Foreskin fibroblast (primary cell): ENCODE measurements around a stretch of chr2.

- RRBS = no CpG with 5 or more reads among the region's 17 CpGs
These were observed 944 bp downstream of the EDAR start for GRCh38 chr2:108987962-108988590.

GRCh38 chr2:109031229-109032279 is 42.5 kb upstream of the EDAR start:
- RRBS = 4% methylated on average over 21 of the region's 59 CpGs

DNA sequence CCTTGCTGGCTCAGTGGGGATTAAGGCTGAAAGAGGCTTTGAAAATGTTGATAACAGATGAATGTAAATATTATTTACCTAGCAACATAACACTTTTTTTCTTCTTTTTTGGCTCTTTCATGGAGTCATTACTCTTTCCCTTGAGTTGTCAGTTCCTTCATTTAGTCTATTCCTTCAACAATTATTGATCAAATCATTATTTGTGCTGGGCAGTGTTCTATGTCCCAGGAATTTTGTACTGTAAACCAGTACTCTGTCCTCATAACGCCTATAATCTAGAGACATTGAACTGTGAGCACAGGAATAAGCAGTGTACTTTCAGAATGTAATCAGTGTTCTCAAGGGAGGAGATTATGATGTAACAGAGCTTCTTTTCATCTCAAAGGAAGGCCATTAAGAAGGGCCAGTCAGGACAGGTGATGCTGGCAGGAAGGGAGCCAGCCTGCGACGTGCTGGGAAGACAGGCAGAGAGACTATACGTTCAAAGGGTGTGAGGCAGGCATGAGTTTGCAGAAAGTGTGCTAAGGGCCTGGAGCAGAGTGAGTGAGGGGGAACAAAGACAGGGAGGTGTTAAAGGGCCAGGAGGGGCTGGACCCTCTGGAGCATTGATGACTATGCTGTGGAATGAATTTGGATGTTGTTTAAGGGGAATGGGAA is 59.2 kb upstream of the SH3RF3 start:
- RRBS = no CpG with 5 or more reads among the region's 4 CpGs

- RRBS = 1% methylated on average over 16 of the region's 62 CpGs
These were observed 952 bp upstream of the SH3RF3 start for GRCh38 chr2:109127921-109128584.

GRCh38 chr2:109143435-109144355 is 14.7 kb downstream of the SH3RF3 start:
- RRBS = no CpG with 5 or more reads among the region's 13 CpGs

GRCh38 chr2:109173153-109173716 is 44.2 kb downstream of the SH3RF3 start:
- RRBS = no CpG with 5 or more reads among the region's 13 CpGs

GRCh38 chr2:109185727-109186148 is 56.7 kb downstream of the SH3RF3 start:
- RRBS = no CpG with 5 or more reads among the region's 6 CpGs

- RRBS = no CpG with 5 or more reads among the region's 17 CpGs
These were observed 84.8 kb downstream of the SH3RF3 start for GRCh38 chr2:109213506-109214603.

DNA sequence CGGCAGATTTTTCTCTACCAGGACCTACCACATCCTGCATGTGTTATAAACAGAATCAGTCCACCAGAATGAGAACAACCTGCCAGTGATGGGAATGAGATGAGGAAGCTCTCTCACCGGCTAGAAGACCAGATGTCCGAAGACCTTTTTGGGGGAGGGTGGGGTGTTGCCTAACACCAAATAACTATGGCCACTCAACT is 88.5 kb downstream of the SH3RF3 start:
- RRBS = 13% methylated on average over 2 of the region's 3 CpGs

GRCh38 chr2:109264630-109265372 is 135.8 kb downstream of the SH3RF3 start:
- RRBS = no CpG with 5 or more reads among the region's 12 CpGs

- RRBS = 95% methylated on average over 2 of the region's 7 CpGs
These were observed 223.9 kb downstream of the SH3RF3 start for GRCh38 chr2:109352929-109353380.

GRCh38 chr2:109513936-109514718 is 99.6 kb downstream of the SEPTIN10 start:
- RRBS = no CpG with 5 or more reads among the region's 20 CpGs

GRCh38 chr2:109609471-109609762 is 4.3 kb downstream of the SEPTIN10 start:
- RRBS = no CpG with 5 or more reads among the region's 5 CpGs

- RRBS = no CpG with 5 or more reads among the region's 4 CpGs
These were observed 13.7 kb downstream of the MALL start for GRCh38 chr2:110101835-110102486.

DNA sequence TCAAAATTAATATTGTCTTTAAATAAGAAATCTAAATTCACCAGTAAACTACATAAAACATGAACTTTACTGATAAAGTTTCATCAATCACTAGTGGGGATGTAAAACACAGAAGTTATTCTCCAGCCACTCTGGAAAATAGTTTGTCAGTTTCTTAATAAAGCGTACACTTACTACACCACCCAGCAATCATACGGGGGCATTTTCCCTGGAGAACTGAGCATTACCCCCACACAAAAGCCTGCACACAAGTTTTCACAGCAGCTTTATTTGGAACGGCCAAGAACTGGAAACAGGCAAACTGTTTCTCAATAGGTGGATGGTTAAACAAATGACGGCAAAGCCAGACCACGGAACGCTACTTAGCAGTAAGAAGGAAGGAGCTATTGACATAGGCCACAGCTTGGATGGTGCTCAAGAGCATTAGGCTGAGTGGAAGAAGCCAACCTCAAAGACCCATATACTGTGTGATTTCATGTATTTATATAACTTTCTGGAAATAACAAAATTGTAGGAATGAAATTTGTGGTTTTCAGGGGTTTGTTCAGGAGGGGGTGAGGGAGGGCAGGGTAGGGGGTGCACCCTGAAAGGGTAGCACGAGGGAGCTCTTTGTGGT is 9.0 kb downstream of the MALL start:
- RRBS = no CpG with 5 or more reads among the region's 7 CpGs

DNA sequence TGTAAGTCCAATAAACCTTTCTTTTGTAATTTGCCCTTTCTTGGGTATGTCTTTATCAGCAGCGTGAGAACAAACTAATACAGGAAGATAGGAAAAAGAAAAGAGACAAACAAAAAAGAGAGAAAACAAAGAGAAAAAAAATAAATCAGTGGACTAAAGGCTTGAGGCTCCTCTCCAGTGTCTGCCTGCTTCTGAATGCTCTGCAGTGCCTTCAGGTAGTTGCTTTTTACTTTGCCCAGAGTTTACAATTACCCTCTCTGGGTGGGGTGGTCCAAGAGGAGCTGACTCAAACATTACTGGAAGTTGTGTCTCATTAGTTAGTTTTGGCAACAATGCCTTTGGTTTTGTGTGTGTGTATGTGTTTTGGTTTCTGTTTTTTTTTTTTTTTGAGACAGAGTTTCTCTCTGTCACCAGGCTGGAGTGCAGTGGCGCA is 40.8 kb upstream of the MALL start:
- RRBS = no CpG with 5 or more reads among the region's 2 CpGs

- RRBS = no CpG with 5 or more reads among the region's 4 CpGs
These were observed 34.6 kb downstream of the NPHP1 start for GRCh38 chr2:110170076-110170701.

DNA sequence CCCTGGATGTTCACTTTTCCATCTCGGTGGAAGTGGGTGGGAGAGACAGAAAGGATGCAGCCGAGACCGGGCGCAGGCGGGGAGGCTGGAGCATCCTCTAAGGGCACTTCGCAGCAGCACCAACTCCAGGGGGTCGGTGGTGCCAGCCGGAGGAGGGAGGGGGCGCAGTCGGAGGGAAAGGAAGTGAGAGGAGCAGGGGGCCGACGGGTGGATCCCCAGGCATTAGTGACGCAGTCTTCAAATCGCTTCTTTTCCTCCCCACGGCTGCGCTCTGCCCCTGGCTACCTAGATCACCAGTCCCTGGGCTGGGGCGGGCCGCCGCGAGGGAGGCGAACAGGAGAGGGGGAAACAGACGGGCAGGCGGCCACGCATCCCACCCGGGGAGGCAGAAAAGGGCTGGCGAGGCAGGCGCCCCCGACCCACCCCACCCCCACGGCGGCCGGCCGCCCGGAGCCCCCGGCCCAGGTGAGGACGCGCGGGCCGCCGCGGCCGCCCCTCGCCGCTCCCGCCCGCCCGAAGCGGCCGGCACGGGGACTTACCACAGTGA is 33.2 kb upstream of the RGPD6 start:
- RRBS = no CpG with 5 or more reads among the region's 49 CpGs

DNA sequence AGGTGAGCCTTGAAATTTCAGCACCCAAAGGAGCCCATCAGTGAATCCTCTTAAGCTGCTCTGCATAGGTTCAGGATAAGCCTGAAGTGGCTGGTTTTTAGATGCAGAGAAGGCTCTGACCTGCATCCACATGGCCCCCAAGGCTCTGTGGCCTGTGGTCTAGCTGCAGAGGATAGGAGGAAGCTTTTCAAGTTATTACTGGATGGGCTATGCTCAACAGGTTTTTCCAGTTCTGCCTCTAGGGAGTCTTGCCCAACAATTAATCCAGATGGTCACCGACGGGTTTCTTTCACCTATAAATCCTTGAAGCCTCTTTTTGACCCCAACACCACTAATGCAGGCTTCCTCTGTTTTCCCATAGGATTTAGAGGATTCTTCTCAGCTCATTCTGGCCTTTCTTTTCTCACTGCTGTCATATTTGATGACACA is 52.3 kb upstream of the BCL2L11 start:
- RRBS = no CpG with 5 or more reads among the region's 2 CpGs

- RRBS = no CpG with 5 or more reads among the region's 11 CpGs
These were observed 55.9 kb downstream of the BCL2L11 start for GRCh38 chr2:111176413-111177127.